Measurements from ENCODE around the gene KIT.

- RRBS: no CpG with 5 or more reads among the region's 3 CpGs
These were observed 69.1 kb downstream of the LNX1 start for GRCh38 chr4:53522018-53522843.

DNA sequence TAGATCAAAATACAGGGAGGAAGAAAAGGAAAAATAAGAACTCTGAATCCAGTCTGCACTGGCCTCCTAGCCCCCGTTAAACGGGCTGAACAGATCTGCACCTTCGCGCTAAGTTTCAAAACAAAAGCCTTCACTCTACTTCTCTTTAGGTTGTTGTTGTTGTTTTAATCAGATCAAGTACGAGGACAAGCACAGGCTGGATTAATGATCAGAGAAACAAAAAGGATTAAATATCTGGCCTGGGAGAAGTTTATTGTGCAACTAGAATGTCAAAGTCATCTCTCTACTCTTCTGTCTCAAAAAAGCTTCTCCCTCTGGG lies 375 bp downstream of the LNX1 start:
- RRBS: no CpG with 5 or more reads among the region's 5 CpGs

DNA sequence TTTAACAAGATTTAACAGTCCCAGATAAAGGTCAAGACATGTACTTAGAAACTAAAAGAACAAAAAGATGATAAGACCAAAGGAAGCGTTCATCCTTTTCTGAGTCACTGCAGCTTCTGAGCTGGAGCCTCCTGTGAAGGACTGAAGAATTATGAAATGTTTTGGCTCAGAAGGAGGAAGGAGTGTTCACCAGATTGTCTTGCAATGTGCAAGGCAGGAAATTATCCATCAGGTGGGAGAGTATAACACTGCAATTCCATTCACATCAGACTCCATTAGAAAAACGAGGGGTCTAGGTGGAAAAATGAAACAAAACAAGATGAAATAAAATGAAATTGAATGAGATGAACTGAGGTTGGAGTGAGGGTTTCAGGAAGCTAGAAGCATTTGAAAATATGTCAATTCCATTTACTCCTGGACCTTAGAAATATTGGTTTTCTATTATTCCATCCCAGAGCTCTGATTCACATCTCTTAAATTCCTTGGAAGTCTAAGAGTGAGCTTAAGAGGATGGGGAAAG lies 186.1 kb upstream of the LNX1 start:
- RRBS: no CpG with 5 or more reads among the region's 2 CpGs

- RRBS: no CpG with 5 or more reads among the region's 3 CpGs
These were observed 178.4 kb downstream of the CHIC2 start for GRCh38 chr4:53885969-53886527.

DNA sequence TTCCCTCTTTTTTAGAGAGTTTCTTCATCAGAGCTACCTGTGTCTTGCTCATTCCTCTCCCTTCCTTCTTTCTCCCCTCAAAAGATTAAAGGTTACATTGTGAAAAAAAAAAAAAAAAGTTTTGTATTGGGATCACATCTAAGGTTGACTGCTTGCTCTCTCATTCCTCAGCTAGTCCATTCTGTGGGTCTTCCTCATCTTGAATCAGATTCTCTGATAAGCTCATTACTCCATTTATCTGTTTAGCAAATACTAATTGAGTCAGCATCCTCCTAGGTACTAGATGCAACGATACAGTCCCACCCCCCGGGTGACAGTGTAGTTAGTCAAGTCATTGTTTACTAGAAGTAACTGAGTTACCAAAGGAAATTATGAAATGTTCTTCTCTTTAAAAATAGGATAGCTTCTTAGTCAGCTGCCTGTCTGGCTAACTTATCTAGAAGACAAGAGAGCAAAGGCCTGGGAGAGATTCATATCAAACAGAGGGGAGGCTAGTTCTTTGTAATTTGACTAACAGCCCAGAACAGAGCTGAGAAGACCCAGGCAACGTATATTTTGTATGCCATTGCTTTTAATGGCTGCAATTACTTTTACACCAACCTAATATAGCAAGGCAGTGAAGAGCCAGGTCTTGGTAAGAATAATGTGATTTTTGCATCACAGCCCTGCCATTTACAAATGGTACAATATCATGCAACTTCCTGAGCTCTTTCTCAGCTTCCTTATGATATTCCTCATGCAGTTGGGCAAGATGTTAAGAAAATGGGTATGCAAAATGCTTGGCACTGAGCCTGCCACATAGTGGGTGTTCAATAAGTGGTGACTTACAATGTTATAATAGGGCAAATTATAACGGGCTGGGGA lies 150.0 kb downstream of the CHIC2 start:
- RRBS: no CpG with 5 or more reads among the region's 4 CpGs

- RRBS: no CpG with 5 or more reads among the region's 5 CpGs
These were observed 144.6 kb downstream of the CHIC2 start for GRCh38 chr4:53919810-53920183.

GRCh38 chr4:54062070-54062889 lies 2.1 kb downstream of the CHIC2 start:
- RRBS: no CpG with 5 or more reads among the region's 4 CpGs

DNA sequence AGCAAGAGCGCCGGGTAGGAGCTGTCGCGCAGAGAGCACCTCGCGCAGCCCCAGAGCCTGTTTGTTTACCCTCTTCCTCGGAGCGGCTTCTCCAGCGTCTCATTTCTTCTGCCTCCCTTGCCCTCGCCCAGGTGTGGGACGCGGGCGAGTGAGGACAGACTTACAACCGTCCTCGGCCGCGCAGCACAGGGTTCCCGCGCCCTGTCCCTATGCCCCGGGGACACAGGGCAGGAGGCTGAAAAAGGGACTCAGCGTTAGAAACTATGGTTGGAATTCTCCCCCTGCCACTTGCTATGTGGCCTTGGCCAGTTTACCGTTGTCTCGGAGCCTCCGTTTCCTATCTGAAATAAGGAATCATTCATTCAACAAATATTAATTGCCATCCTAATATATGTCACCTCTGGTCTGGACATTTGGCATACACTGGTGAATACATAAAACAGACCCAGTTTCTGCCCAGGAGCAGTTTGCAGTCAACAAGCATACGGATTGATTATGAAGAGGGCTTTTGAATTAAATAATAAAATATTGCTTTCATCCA lies 7.7 kb upstream of the GSX2 start:
- RRBS: no CpG with 5 or more reads among the region's 25 CpGs

GRCh38 chr4:54197040-54197765 lies 31.9 kb upstream of the PDGFRA start:
- RRBS: no CpG with 5 or more reads among the region's 7 CpGs

GRCh38 chr4:54547604-54548085 lies 110.1 kb upstream of the KIT start:
- RRBS: no CpG with 5 or more reads among the region's 3 CpGs

- RRBS: no CpG with 5 or more reads among the region's 3 CpGs
These were observed 67.0 kb upstream of the KIT start for GRCh38 chr4:54590786-54591046.

DNA sequence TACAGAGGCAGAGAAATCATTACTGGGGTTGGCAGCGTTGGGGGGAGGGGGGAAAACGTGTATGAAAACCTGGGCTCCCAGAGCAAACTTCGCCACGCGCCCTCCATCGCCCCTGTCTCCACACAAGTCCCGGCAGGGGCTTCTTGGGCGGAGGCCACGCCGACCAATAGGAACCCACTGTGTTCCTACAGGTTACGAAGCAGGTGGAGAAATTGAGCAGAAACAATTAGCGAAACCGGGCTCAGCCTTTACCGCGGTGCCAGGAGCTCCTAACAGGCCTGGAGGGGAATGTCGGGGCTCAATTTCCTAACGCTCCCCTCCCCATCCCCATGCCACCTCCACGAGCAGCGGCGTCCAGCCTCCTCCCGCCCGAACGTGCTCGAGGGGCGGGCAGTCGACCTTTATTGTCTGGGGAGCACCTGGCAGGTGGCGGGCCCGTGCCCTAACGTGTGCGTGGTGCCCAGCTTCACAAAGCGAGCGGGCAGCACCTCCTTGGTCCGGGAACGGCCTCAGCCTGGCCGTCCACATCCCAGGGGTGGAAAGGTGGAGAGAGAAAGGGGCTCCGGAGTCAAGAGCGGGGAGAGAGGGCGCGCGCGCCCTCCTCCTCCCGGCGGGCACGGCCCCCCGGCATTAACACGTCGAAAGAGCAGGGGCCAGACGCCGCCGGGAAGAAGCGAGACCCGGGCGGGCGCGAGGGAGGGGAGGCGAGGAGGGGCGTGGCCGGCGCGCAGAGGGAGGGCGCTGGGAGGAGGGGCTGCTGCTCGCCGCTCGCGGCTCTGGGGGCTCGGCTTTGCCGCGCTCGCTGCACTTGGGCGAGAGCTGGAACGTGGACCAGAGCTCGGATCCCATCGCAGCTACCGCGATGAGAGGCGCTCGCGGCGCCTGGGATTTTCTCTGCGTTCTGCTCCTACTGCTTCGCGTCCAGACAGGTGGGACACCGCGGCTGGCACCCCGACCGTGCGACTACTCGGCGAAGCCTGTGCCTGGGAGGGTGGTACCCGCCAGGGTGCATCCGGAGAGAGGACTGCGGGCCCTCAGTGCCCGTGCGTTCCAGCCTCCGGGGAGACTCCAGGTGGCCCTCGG lies at the start of gene KIT:
TSS of gene KIT (plus strand) at position 805 of the 1,083 bp plus-strand sequence.
- RRBS: 15% methylated on average over 34 of the region's 96 CpGs

DNA sequence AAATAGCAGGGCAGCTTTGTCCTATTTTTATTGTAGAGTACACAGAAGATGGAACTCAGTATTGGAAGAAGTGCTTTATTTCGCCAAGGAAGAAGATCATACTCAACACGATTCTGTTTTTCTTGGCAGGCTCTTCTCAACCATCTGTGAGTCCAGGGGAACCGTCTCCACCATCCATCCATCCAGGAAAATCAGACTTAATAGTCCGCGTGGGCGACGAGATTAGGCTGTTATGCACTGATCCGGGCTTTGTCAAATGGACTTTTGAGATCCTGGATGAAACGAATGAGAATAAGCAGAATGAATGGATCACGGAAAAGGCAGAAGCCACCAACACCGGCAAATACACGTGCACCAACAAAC lies 37.6 kb downstream of the KIT start:
- RRBS: 72% methylated on average over 3 of the region's 12 CpGs

DNA sequence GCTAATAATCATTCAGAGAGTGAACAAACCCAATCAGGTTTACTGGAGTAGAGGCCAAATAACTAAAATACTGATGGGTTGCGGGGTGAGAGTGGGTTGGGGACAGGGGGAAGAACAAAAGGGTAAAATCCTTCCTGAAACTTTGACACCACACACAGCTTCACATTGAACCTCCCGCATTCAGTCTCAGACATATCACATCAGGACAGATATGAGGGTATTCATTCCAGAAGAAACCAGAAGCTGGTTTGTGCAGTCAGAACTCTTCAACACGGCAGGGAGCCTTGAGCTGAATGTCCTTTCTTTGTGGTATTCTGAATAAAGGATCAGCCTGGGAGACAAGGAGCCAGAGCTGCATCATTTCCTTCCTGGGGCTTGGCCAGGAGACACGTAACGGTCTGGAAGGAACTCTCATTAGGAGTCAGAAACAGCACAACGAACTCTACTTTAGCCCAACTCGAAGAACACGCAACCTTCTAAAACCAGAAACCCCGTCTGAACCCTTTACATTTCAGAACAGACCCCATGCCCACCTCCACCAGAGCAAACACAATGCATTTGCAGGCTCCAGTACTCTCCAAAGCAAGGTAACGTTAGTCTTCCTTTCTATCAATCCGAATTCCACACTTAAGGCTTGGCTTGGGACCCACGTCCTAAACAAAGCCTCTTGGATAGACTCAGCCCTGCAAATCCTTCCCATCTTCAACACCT lies 46.4 kb downstream of the KDR start:
- RRBS: no CpG with 5 or more reads among the region's 12 CpGs

- RRBS: no CpG with 5 or more reads among the region's 5 CpGs
These were observed 11.0 kb downstream of the SRD5A3 start for GRCh38 chr4:55356998-55357515.

- RRBS: no CpG with 5 or more reads among the region's 6 CpGs
These were observed 14.9 kb downstream of the SRD5A3 start for GRCh38 chr4:55360951-55361246.

DNA sequence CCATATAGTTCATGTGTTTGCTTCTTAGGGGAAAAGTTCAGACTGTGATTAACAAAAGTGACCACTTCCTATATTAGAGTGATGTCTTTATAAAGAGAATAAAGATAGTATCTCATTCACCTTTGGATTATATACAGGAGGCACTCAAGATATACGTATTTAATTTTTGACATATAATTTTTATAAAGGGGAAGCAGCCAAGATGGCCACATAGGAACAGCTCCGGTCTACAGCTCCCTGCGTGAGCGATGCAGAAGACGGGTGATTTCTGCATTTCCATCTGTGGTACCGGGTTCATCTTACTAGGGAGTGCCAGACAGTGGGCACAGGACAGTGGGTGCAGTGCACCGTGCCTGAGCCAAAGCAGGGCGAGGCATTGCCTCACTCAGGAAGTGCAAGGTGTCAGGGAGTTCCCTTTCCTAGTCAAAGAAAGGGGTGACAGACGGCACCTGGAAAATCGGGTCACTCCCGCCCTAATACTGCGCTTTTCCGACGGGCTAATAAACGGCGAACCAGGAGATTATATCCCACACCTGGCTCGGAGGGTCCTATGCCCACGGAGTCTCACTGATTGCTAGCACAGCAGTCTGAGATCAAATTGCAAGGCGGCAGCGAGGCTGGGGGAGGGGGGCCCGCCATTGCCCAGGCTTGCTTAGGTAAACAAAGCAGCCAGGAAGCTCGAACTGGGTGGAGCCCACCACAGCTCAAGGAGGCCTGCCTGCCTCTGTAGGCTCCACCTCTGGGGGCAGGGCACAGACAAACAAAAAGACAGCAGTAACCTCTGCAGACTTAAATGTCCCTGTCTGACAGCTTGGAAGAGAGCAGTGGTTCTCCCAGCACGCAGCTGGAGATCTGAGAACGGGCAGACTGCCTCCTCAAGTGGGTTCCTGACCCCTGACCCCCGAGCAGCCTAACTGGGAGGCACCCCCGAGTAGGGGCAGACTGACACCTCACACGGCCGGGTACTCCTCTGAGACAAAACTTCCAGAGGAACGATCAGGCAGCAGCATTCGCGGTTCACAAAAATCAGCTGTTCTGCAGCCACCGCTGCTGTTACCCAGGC lies 11.6 kb upstream of the EXOC1 start:
- RRBS: no CpG with 5 or more reads among the region's 32 CpGs

DNA sequence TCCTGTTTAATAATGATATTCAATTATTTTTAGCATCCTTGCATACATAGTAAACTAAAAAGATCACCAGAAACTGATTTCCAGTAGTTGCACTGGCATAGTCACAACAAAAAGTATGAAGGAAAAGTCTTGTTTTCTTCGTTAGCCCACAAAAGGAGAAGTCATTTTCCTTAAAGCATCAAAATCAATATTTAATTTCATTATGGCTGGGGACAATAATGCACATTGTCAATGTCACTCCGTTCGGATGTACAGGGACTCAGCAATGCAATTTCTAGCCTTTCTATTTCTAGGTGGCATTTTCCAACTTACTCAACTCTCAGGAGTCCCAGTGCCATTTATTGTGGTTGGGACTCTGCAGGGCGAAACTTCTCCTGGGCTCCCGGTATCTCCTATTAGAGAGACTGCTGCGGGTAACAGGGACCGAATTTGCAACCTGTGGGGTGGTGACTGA lies 562 bp upstream of the CRACD start:
- RRBS: no CpG with 5 or more reads among the region's 7 CpGs

- RRBS: no CpG with 5 or more reads among the region's 5 CpGs
These were observed 108.4 kb downstream of the CRACD start for GRCh38 chr4:56157350-56157692.

DNA sequence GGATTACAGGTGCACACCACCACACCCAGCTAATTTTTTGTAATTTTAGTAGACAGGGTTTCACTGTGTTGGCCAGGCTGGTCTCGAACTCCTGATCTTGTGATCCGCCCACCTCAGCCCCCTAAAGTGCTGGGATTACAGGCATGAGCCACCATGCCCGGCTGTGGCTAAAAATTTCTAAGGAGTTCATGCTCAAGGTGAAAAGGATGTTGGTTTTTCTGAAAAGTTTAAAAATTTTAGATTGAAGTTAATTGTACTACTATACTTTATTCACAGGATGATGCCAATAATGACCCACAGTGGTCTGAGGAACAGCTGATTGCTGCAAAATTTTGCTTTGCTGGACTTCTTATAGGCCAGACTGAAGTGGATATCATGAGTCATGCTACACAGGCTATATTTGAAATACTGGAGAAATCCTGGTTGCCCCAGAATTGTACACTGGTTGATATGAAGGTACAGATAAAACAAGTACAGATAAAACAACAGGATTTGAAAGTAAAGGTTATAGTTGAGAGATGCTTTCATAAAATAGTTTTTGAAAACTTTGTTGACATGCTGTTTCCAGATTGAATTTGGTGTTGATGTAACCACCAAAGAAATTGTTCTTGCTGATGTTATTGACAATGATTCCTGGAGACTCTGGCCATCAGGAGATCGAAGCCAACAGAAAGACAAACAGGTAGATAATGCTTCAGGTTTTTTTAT lies 12.2 kb downstream of the PAICS start:
- RRBS: no CpG with 5 or more reads among the region's 4 CpGs